ENCODE measurements around the genes RCOR2, FLRT1 and STIP1.

- RRBS: 2% methylated on average over 38 of the region's 92 CpGs
Measured at GRCh38 chr11:63916752-63917700, at the start of gene RCOR2. RCOR2 (minus strand) TSS chr11:63917164.

- RRBS: 1% methylated on average over 19 of the region's 55 CpGs
Measured at GRCh38 chr11:63986619-63987463, 603 bp downstream of the OTUB1 start.

GRCh38 chr11:63998914-64000111, 13.1 kb downstream of the OTUB1 start:
- RRBS: 4% methylated on average over 20 of the region's 94 CpGs

DNA sequence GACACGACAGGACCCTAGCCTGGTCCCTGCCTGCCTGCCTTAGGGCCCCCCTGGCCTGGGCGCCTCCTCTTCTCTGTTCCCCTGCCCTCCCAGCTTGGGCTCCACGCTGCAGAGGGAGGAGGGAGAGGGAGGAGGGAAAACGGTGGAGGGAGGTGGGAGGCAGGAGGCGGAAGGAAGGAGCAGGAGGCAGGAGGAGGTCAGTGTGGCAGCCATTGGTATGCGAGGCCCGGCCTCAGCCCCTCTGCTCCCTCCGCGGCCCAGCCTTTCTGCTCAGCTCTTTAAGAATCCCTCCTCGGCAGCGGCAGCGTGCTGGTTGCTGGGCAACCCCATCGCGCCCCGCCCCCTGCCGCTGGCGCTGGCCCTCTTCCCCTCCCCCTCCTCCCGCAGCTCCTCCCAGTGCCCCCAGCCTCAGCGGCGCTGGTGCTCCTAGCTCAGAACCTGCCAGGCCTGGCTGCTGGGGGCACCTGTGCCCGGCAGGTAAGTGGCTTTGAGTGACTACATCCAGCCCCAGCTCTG, 7.4 kb upstream of the FLRT1 start:
- RRBS: no CpG with 5 or more reads among the region's 21 CpGs

- RRBS: 2% methylated on average over 26 of the region's 97 CpGs
Measured at GRCh38 chr11:64035439-64036163, at the start of gene FLRT1. FLRT1 (plus strand) TSS chr11:64035931.

- RRBS: 3% methylated on average over 36 of the region's 51 CpGs
Measured at GRCh38 chr11:64185926-64186449, at the start of gene STIP1. STIP1 (plus strand) TSS chr11:64186171.

DNA sequence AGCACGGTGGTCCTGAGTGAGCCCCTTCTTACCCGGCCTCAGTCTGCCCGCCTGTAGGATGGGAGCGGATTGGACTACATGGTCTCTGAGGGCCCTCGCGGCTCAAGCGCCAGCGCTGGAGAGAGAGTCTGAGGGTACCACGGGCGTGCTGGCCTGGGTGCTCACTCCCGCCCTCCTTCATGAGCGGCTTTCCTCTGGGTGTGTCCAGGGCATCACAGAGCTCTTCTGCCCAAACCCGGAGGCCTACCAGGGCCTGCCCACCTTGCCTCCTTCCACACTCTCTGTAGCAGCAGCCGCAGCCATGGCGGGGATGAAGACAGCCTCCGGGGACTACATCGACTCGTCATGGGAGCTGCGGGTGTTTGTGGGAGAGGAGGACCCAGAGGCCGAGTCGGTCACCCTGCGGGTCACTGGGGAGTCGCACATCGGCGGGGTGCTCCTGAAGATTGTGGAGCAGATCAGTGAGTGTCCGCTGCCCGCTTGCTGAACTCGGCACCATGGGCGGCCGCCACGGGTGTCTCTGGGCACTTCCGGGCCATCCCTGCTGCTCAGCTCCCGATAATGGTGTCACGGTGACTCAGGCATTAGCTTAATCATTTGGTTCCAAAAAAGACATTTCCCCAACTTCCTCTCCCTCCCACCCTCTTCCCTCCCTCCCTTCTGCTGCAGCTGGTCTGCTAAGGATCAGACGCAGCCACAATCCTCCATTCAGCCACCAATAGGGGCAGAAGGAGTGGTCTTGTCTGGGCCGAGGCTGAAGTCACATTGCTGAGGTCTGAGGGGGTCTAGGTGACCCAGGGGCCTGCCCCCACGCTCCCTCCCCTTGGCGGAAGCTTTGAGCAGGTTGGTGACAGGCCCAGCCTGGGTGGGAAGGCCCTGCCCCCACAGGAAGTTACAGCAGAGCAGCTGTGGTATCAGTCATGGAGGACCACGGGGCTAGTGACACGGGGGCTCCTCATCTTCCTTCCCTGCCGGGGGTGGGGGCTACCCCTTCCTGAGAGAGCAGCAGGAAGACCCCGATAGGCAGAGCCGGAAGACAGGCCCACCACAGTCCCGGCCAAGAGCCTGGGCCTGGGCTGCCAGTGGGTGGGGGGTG, 891 bp downstream of the FERMT3 start:
- RRBS: 88% methylated on average over 7 of the region's 44 CpGs

DNA sequence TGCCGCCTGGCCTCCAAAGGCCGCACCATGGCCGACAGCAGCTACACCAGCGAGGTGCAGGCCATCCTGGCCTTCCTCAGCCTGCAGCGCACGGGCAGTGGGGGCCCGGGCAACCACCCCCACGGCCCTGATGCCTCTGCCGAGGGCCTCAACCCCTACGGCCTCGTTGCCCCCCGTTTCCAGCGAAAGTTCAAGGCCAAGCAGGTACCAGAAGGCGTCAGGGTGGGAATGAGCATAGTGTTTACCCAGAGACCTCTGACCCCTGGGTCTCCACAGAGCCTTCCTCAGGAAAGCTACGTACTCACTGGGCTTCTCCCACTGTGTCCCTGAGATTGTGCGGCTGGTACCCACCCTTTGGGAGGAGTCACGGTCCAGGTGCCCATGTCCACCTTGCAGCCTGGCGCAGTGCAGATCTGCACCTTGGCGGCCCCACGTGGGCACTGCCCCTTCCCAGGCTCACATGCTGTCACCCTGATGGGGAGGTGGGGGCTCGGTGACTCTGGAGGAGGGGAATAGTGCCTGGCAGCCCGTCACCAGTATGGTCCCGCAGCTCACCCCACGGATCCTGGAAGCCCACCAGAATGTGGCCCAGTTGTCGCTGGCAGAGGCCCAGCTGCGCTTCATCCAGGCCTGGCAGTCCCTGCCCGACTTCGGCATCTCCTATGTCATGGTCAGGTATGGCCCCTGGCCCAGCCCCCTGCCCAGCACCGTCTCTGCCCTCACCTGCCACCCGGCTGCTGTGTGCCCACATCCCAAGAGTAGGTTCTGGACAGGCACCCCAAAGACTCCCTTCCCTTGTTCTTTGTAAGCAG, 5.3 kb downstream of the TRPT1 start:
- RRBS: no CpG with 5 or more reads among the region's 30 CpGs

DNA sequence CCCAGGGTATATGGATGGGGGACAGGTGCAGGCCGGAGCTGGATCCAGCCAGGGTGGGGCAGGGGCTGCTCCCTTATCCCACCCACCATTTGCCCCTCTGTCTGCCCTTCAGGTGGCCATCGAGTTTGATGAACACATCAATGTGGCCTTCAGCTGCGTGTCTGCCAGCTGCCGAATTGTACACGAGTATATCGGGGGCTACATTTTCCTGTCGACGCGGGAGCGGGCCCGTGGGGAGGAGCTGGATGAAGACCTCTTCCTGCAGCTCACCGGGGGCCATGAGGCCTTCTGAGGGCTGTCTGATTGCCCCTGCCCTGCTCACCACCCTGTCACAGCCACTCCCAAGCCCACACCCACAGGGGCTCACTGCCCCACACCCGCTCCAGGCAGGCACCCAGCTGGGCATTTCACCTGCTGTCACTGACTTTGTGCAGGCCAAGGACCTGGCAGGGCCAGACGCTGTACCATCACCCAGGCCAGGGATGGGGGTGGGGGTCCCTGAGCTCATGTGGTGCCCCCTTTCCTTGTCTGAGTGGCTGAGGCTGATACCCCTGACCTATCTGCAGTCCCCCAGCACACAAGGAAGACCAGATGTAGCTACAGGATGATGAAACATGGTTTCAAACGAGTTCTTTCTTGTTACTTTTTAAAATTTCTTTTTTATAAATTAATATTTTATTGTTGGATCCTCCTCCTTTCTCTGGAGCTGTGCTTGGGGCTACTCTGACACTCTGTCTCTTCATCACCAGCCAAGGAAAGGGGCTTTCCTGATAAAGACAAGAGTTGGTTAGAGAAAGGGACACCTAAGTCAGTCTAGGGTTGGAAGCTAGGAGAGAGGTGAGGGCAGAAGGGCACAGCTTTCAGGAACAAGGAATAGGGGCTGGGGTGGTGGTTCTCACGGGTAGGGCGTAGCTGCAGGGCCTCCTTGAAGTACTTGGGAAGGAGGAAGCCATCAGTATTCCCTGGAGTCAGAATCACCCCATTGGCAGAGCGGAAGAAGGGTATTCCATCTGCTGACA, 2.5 kb downstream of the TRPT1 start:
- RRBS: no CpG with 5 or more reads among the region's 18 CpGs

- RRBS: 7% methylated on average over 1 of the region's 35 CpGs
Measured at GRCh38 chr11:64226429-64227083, 482 bp downstream of the NUDT22 start.

- RRBS: 2% methylated on average over 14 of the region's 64 CpGs
Measured at GRCh38 chr11:64234753-64235760, 673 bp downstream of the VEGFB start.

GRCh38 chr11:64237279-64237786, 2.9 kb downstream of the VEGFB start:
- RRBS: 3% methylated on average over 4 of the region's 18 CpGs

- RRBS: 2% methylated on average over 24 of the region's 80 CpGs
Measured at GRCh38 chr11:64269564-64270604, 14.6 kb downstream of the BAD start.

GRCh38 chr11:64318357-64318563, 339 bp downstream of the PRDX5 start:
- RRBS: 3% methylated on average over 4 of the region's 13 CpGs

GRCh38 chr11:64351029-64351681, 7.8 kb upstream of the RPS6KA4 start:
- RRBS: no CpG with 5 or more reads among the region's 22 CpGs

- RRBS: 3% methylated on average over 13 of the region's 36 CpGs
Measured at GRCh38 chr11:64448718-64449384, 89.9 kb downstream of the RPS6KA4 start.

DNA sequence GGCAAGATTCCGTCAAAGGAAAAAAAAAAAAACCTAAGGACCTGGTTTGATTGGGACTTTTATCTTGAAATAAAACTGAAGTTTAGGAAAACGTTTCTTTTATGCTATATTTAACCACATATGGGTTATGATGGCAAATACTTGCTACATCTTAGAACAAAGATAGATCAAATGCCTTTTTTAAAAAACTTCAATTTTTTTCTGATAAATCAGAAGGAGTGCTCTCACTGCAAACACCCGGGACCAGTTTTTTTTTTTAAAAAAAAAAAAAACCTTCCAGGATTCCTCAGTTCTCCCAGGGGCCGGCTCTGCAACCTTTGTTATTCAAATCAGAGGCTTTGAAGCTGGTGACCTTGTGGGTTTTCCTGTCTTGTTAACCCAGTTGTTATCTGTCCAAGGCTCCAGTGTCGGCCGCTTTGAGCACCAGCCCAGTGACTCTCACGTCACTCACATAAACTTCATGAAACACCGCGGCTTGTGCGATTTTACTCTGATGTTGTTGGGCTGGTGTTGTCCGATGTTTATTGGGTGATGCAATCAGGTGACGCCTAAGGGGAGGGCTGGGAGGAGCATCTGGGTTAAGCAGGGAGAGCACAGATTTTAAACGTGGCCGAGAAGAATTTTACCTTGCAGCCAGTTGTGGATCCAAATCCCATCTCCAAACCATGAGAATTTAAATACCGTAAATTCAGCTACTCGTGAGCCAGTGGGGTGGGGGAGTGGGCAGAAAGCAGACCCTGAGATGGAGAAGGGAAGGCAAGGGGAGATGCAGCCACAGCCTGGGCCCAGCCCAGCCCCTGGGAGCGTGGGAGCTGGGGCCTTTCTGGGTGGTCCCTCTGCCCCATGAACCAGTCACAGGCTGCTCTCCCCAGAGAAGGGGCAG, 10.7 kb downstream of the SLC22A11 start:
- RRBS: no CpG with 5 or more reads among the region's 17 CpGs

- RRBS: no CpG with 5 or more reads among the region's 17 CpGs
Measured at GRCh38 chr11:64758936-64759646, 683 bp downstream of the PYGM start.

DNA sequence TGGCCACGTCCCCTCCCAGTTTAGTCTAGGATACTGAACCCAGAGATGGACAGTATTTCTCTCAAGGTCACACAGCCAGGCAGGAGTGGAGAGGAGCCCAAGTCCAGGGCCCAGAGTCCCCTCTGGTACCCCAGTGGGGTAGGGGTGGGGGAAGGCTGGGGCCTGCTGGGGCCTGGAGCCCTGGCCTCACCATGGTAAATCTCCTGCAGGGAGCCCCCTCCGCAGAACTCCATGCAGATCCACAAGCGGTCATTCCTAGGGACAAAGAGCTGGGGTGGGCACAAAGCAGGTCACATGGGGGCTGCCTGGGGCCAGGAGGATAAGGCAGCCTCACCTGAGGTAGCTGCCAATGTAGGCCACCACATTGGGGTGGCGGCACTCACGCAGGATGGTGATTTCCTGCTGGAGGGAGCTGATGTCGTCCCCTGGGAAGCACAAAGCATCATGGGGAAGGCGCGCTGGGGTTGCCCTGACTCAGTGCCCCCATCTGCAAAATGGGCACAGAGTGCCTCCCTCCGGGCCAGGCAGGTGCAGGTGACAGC, 714 bp downstream of the MAP4K2 start:
- RRBS: no CpG with 5 or more reads among the region's 9 CpGs

GRCh38 chr11:64853474-64854213, 9.2 kb upstream of the CDC42BPG start:
- RRBS: 87% methylated on average over 7 of the region's 30 CpGs

Data from epithelial cell of esophagus (primary cell).